ENCODE results near the genes FGF5, CFAP299, SEC31A and COPS4.

GRCh38 chr4:78861245-78862550 lies 77.5 kb downstream of the PAQR3 start:
- RRBS: no CpG with 5 or more reads among the region's 6 CpGs

DNA sequence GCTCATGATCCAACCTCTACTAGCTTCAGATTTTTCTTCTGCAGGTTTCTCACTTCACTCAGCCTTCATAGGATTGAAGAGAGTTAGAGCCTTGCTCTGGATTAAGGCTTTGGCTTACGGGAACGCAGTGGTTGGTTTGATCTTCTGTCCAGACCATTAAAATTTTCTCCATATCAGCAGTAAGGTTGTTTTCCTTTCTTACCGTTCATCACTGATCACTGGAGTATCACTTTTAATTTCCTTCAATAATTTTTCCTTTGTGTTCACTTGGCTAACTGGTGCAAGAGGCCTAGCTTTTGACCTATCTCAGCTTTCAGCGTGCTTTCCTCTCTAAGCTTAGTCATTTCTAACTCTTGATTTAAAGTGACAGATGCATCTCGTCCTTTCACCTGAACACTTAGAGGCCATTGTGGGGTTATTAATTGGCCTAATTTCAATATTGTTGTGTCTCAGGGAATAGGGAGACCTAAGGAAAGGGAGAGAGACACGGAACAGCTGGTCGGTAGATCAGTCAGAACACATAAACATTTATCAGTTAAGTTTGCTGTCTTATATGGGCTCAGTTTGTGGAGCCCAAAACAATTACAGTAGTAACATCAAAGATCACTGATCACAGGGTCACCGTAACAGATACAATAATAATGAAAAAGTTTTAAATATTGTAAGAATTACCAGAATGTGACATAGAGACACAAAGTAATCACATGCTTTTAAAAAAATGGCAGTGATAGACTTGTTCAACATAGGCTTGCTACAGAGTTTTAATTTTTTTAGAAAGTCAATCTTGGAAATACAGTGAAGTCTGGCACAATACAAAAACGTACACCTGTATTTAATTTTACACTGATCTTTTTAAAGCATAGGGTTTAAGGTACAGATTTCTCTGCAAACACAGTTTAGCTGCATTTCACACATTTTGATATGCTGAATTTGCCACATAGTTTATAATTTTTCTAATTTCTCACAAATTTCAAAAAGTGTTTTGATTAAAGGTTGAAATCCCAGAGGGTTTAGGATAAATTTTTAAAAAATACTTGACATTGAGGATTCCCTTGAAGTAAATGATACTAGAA lies 44.4 kb downstream of the PAQR3 start:
- RRBS: no CpG with 5 or more reads among the region's 9 CpGs

DNA sequence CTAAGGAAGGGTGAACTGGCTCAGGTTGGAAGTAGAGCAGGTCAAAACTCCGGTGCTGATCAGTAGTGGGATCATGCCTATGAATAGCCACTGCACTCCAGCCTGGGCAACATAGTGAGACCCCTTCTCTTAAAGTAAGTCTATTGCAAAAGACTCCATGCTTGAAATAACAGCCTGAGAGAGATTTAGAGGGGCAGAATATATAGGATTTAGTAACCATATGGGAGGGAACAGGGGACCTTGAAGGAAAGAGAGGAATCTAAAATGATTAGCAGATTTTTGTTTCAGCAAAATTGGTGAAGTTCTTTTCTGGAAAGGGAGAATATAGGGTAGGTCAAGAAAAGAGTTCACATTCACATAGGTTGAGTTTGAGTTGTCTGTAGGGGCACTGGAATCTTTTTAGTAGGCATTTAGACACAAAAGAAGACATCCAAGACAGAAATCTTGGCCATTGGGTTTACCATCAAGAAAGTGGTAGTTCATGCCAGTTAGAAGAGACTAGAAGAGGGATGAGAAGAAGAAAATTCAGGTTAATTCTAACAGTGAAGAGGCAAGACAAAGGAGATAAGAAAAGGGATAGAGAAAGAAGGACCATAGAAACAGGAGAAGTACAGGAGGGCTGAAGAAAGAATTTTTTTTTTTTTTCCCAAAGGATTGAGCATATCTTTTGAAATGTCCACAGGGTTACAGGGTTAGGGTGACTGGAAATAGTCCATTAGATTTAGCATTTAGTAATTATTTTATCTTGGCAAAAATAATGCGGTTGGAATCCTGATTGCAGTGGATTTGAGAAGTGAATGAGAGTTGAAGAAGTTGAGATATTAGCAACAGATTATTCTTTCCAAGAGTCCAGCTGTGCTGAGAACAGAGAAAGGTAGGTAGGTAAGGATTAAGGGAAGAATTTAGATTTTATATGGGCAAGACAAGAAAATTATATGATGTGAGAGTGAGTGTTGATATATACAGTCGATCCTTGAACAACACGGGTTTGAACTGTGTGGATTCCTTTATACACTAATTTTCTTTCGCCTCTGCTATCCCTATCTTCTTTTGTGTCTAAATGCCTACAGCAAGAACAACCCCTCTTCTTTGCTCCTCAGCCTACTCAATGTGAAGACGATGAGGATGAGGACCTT lies 39.8 kb downstream of the PAQR3 start:
- RRBS: no CpG with 5 or more reads among the region's 6 CpGs

DNA sequence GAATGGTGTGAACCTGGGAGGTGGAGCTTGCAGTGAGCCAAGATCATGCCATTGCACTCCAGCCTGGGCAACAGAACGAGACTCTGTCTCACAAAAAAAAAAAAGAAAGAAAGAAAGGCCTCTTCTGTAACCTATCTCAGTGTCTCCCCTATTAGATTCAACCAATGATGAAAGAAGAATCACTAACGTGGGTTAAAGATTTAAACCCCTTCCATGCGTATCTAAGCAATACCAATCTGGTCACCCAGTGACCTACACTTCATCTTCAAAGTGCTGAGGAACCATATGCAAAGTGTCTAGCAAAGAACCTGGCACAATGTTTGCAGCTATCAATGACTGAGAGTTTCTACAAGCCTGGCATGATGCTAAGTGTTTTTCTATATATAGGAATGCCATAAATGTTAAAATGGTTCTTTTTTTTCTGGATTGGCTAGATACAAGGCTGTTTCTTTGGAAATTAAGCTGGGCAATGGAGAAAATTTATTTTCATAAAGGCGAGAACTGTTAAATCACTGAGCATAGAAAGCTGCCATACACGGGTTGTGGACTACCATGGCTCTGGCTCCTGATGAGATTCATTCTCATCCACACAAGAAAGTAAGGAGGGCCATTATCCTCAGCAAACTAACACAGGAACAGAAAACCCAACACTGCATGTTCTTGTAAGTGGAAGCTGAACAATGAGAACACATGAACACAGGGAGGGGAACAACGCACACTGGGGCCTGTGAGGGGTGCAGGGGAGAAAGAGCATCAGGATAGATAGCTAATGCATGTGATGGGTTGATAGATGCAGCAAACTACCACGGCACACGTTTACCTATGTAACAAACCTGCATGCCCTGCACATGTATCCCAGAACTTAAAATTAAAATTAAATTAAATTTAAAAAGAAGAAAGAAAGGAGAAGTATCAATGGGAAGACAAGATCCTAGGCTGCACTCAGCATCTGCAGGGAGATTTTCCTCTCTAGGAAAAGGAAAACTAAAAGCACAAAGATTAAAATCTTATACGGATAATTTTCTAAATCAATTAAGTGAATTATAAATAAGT lies 5.6 kb downstream of the ANTXR2 start:
- RRBS: no CpG with 5 or more reads among the region's 9 CpGs

- RRBS: no CpG with 5 or more reads among the region's 3 CpGs
Observed at GRCh38 chr4:80070251-80071268, 2.5 kb downstream of the ANTXR2 start.

- RRBS: 1% methylated on average over 4 of the region's 58 CpGs
Observed at GRCh38 chr4:80184077-80185118, 12.9 kb upstream of the PRDM8 start.

DNA sequence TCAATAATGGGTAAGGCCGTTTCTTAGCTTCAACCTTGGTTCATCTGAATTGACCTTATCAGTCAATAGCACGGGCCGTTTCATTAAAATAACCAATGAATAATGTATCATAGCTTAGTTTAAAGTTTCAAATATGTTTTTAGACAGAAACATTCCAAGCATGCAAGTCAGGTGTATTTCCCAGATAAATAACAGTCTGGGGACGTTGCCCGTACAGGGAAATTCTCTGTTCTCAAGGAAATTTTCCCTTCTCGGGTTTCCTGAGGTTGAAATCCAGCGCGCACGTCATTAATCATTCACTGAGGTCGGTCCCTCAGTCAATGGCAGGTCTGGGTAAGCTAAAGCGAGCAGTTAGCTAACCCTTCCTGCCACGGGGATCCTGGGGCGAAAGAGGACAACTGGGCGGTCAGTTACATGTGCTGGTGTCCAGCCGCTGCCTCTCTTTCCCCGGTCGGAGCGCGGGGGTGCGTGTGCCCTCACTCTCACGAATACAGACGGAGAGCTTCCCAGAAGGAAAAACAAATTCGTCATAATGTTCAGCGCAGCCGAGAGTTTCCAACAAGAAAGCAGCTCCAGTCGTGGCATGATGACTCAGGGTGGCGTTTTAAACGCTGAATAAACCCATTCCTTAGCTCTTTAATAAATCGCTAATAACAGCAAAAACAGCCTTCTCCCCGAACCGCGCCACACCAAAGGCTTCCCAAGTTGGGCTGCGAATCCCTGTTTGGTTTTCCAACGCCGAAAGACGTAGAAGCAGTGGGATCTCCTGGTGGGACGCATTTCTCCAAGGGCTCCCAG lies 903 bp upstream of the FGF5 start:
- RRBS: no CpG with 5 or more reads among the region's 37 CpGs

DNA sequence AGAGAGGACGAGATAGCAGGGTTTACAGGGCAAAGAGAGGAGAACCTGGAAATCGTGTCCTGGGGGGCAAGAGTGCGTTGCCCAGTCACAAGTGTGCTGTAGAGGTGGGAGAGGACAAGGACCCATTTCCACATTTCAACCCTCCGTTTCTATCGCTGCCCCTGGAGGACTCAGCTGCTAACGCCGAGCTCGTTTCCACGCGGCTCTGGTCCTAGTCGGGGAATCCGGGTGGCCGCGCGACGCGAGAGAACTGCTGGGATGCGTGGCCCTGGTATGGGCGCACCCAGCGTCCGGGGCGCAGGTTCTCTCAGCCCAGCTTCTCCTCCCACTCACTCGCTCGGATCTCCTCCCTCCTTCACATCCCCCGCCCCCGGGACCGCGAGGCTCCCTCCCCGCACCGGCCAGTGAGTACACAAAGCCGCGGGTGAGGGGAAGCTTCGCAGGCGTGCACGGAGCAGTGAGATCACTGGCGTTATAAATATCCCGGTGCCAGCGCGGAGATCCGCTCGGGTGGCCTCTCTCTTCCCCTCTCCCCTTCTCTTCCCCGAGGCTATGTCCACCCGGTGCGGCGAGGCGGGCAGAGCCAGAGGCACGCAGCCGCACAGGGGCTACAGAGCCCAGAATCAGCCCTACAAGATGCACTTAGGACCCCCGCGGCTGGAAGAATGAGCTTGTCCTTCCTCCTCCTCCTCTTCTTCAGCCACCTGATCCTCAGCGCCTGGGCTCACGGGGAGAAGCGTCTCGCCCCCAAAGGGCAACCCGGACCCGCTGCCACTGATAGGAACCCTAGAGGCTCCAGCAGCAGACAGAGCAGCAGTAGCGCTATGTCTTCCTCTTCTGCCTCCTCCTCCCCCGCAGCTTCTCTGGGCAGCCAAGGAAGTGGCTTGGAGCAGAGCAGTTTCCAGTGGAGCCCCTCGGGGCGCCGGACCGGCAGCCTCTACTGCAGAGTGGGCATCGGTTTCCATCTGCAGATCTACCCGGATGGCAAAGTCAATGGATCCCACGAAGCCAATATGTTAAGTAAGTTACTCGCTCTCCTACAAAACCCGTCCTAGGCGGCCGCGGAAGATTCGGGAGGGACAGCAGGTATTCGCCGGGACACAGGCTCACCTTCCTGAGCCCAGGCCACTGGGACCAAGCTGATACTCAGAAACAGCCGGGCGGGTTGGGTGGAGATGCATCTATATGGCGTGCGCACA lies at the start of gene FGF5:
FGF5 (plus strand) TSS at position 505 of the 1,199 bp plus-strand sequence.
- RRBS: 18% methylated on average over 35 of the region's 77 CpGs

GRCh38 chr4:80335311-80336247 lies at the start of gene CFAP299:
Gene CFAP299, plus strand, starts transcription at chr4:80335730.
- RRBS: no CpG with 5 or more reads among the region's 51 CpGs

GRCh38 chr4:81494040-81494584 lies 22.4 kb upstream of the RASGEF1B start:
- RRBS: no CpG with 5 or more reads among the region's 1 CpG

- RRBS: no CpG with 5 or more reads among the region's 15 CpGs
Observed at GRCh38 chr4:81504297-81505662, 33.1 kb upstream of the RASGEF1B start.

- RRBS: under 1% methylated on average over 21 of the region's 67 CpGs
Observed at GRCh38 chr4:82284512-82285518, 89.0 kb downstream of the HNRNPD start.

DNA sequence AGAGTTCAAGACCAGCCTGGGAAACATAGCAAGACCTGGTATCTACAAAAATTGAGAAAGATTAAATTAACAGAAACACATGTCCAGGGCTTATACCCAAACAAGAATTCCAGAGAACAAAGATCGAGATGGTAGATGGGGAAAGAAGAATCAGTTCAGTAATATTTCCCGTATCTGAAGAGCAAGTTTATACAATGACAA lies 23.3 kb downstream of the HNRNPD start:
- RRBS: no CpG with 5 or more reads among the region's 2 CpGs

- RRBS: no CpG with 5 or more reads among the region's 3 CpGs
Observed at GRCh38 chr4:82356326-82357019, 17.3 kb downstream of the HNRNPD start.

DNA sequence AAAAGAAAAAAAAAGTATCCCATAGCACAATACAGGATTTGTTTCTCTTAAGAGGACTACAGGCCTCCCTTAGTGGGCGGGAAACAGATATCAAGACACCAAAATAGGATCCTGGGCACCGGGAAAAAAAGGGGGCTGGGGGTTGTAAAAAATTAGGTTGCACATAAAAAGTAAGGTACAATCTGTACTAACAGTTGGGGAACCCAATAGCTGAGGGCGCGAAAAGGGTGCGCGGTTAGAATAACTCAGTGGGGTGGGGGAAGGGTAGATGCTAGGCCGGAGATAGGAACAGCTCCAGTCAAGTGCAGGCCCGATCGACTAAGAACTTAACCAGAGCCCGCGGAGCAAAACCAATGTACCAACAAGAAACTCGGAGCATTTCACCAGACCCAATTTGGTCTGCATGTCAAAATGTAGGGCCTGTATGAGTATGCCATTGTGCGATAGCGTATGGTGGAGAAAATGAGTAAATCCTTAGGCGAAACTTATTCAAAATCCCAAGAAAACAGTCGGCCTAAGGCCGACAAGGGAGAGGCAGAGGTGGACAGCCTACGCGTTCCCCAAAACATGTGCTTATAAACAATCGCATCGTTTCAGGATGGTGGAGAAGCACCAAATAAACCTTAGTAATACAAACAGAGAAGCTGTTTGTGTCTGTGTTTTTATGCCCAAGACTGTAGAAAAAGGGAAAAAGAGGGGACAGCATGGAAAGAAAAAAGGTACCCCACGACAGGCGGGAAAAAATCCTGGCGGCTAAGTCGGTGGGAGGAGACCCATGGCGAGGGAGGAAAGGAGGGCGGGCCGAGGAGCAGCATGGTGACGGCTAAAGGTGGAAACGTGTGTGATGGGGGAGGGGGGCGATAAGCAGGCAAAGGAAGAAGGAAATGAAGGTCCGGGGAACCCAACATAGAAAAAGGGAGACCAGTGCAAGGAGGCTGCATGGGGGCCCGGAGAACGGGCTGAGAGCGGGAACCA lies 1.1 kb downstream of the HNRNPD start:
- RRBS: 6% methylated on average over 2 of the region's 35 CpGs

- RRBS: 2% methylated on average over 54 of the region's 92 CpGs
Observed at GRCh38 chr4:82890431-82891794, at the start of gene SEC31A. Gene SEC31A, minus strand, starts transcription at chr4:82891153.

- RRBS: no CpG with 5 or more reads among the region's 5 CpGs
Observed at GRCh38 chr4:82984151-82985035, 26.2 kb downstream of the LIN54 start.

- RRBS: no CpG with 5 or more reads among the region's 23 CpGs
Observed at GRCh38 chr4:83034958-83035542, at the start of gene COPS4. Gene COPS4, plus strand, starts transcription at chr4:83035183.

- RRBS: no CpG with 5 or more reads among the region's 15 CpGs
Observed at GRCh38 chr4:83108072-83108470, 6.5 kb downstream of the PLAC8 start.

GRCh38 chr4:83174682-83175675 lies 60.5 kb upstream of the PLAC8 start:
- RRBS: no CpG with 5 or more reads among the region's 8 CpGs

Measured in Ishikawa (cell line).